Tongue (tissue), 2 donors: ENCODE measurements around the gene BCL2L14.

DNA sequence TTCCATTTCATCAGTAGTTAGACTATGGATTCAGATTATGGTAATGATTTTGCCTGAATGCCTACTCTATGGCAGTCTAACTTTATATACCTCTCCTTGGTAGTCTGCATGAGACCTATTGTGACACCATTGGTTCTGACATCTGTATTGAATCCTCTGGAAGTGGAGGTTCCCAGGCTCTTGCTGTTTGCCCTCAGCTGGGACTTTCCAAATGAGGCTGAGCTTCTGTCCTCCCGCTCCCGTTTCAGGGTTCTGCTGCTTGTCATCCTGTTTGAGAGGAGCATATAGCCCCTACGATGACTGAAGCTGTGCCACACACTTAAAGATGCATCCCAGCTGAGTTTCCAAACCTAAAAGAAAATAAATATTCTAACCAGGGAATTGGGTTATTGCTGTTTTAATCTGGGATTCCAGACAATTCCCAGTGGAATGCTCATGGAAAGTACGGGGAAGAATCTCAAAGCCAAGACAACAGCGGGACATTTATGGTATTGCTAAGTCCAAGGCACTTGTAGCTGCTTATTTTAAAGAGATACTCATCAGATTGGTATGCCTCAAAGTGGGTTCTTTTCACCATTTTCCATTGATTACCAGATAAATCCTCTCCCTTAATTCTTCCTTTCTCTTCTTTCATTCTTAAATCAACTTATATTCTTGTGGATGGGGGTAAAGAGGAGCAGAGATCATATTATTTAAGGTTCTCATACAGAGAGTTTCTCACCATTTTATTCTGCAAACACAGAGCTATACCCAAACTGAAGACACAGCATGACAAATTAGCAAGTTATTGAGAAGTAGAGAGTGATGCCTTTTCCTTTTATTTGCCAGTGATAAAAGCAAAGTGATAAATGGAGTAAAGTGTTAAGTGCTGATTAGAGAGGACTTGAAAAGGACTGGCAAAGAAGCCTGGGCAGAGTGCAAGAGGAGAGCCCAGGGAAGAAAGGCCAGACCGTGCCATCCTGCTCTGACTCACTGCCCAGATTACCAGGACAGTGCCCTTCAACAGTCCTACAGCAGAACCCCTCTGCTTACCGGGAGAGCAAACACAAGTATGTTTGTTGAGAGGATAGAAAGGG, 106.2 kb downstream of the ETV6 start:
- RAMPAGE, long total RNA = no peak

DNA sequence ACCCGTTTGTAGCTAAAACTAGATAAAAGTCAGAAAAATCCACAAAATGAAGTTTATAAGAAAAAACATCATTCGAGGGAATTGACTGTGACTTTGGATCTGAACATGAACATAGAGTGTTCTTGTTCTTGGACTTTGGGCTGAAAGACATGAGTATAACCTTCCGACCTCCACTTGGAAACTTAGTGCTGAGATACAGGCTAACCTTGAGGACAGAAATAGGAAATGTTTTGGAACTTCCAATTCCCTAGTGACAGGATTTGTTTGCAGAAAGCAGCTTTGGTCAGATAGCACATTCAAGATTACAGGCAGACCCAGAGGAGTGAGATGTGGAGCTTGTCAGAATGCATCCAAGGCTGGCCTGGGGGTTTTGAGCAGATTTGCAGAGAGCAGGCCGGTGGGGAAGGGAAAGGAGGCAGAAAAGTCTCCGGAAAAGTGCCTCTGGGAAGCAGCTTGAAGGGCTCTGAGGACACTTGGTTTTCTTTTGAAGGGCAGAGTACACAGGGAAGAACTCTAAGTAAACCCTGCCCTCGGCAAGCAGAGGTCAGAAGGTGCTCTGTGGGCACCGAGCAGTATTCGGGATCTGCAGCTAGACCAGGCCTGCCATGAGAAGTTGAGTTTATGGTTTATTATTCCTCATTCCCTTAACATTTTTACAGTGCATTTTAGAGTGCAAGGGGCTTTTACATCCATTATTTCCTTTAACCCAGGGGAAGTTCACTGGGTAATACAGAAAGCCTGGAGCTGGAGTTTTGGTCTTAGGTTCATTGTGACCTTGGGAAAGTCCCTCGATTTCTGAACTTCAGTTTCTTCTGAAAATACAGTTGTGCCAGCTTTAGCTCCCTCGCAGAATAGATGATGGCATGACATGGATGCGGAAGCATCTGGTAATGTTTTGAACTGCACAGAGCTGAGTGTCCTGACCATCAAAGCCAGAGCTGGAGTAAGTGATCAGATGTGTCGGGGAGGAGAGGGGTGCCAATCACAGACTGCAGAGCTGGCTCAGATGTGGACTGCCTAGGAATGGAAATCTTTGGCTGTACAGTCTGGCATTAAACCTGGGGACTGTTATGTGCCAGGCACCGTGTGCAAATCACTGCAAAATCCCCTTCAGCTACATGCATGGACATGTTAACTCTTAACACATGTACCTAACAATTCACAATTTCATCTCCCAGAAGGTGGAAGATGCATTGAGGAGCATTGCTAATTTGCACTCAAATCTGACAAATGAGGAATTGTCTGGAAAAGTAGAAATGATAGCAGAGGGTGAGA, 180.6 kb downstream of the ETV6 start:
- RAMPAGE, long total RNA = no peak

GRCh38 chr12:12070752-12071747, at the start of gene BCL2L14:
Gene BCL2L14 (plus strand): TSS chr12:12070939.
- RAMPAGE, long total RNA = no peak

DNA sequence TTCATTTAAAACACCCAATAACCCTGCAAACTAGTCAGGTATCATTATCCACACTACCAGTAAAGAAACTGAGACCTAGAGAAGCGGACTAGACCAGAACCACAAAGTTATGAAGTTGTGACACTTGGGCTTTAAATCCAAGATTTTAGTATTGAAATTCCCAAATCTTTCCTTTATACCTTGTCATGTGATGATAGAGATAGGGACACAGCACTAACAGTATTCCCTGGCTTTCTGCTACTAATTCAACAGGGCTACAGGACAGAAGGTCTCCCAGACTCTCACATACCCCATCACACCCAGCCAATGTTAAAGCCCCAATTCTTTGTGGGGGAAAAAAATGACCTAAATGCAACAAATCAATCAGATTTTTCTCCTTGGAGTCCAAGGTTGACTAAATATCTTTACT, 2.6 kb downstream of the LRP6 start:
- RAMPAGE, long total RNA = no peak

- RAMPAGE, long total RNA = no peak
These were observed 622 bp upstream of the LRP6 start for GRCh38 chr12:12267459-12267872.

- RAMPAGE, long total RNA = no peak
These were observed 39.9 kb downstream of the BORCS5 start for GRCh38 chr12:12396635-12397367.

DNA sequence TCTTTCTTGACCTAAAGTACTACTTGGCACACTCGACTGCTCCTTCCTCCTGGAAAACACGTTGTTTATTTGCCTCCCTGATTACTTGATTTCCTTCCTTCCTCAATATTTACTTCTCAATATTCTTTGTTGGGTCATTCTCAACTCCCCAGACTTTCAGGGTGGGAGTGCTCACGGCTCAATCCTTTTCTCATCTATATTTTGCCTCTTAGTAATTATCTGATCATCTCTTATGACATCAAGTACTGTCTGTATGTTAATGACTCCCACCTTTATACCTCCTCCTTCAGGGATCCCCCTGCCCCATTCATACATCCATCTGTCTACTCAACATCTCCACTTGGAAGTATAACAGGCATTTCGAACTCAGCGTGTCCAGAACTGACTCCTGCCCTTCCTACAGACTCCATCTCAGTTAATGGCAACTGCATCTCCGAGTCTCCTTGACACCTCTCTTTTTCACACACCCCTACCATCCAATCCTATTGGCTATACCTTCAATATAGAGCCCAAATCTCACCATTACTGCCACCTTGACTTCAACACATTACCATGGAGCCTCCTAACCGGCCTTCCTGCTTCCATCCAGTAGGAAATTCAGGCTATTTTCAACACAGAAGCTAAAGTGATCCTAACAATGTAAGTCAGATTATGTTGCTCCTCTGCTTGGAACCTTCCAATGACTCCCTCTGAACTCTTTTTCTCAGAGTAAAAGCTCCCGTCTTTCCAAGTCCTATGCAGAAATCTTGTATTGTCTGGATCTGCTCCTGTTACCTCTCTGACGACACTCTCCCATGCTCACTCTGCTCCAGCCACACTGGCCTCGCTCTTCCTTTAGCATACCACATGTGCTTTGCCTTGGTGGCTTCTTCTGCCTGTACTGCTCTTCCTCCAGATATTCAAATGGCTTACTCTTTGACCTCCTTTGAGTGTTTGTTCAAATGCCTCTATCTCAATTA, 69.6 kb downstream of the DUSP16 start:
- RAMPAGE, long total RNA = no peak

DNA sequence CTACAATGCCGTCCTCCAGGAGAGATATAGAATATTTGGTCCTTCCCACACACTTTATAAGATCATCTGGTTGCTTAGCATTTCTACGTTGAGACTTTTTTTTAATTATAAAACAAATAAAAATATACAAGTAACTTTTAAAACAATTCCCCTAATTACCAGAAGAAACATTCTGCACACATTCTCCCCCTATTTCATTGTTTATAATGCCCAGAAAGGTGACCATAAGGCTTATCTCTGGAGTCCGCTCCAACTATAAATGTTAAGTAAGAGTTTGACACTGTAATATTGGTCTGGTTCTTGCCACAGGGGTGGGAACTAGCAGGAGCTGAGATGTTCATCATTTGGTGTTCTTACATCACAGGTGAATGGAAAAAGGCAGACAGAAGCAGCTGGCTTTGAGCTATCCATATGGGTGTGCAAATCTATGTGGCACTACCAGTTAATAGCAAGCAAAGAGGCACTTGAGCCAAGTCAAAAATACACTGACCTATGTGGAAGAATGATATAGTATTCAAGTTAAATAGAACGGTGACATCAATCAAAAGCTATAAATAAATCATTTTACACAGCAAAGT, 43.4 kb downstream of the DUSP16 start:
- RAMPAGE, long total RNA = no peak

- RAMPAGE, long total RNA = no peak
These were observed 4.9 kb downstream of the DUSP16 start for GRCh38 chr12:12557681-12558315.

- RAMPAGE, long total RNA = no peak
These were observed 2.8 kb downstream of the DUSP16 start for GRCh38 chr12:12559664-12560430.

- RAMPAGE, long total RNA = no peak
These were observed 911 bp downstream of the DUSP16 start for GRCh38 chr12:12561377-12562527.

- RAMPAGE, long total RNA = no peak
These were observed 20.2 kb upstream of the DUSP16 start for GRCh38 chr12:12582716-12583497.

- RAMPAGE, long total RNA = no peak
These were observed 951 bp downstream of the CDKN1B start for GRCh38 chr12:12718115-12718523.

- RAMPAGE, long total RNA = no peak
These were observed 7.2 kb downstream of the CDKN1B start for GRCh38 chr12:12724359-12724763.

- RAMPAGE, long total RNA = no peak
These were observed 17.5 kb downstream of the CDKN1B start for GRCh38 chr12:12734576-12735204.

DNA sequence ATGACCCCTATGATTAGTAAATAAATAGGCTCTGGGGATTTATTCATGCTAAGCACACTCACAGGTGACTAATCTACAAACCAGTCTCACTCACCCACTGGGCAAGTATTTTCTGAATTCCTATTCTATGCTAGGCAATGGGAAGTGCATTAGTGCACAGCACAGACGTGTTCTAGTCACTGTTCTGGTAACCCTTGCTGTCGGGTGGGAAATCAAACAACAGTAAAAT, 8.6 kb upstream of the DDX47 start:
- RAMPAGE, long total RNA = no peak

DNA sequence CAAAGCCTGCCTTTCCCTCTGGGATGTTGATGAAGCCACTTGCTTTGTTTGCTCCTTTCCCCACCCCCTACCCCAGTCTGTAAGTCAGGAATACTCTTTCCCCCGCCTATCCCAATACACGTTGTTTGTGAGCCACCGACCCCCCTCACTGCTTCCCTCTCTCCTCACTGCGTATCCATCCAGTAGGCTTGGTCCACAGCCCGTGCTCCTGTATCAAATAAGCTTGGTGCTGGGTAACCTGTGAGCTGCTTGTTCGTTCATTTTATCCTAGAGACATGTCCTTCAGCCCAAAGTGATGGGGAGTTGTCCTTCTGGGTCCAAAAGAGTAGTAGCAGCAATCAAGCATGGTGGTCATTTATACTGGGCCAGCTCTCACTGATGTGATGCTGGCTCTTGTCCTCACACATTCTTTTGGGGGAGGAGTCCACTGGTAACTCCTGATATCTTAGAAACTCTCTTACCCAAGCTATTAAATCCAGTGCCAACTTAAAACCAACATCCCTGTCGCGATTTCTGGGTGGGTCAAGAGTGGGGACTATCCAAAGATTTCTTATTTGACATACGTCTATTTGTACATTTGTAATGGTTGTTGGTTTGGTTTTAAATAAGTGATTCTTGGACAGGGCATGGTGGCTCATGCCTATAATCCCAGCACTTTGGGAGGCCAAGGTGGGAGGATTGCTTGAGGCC, 24.6 kb downstream of the DDX47 start:
- RAMPAGE, long total RNA = no peak

DNA sequence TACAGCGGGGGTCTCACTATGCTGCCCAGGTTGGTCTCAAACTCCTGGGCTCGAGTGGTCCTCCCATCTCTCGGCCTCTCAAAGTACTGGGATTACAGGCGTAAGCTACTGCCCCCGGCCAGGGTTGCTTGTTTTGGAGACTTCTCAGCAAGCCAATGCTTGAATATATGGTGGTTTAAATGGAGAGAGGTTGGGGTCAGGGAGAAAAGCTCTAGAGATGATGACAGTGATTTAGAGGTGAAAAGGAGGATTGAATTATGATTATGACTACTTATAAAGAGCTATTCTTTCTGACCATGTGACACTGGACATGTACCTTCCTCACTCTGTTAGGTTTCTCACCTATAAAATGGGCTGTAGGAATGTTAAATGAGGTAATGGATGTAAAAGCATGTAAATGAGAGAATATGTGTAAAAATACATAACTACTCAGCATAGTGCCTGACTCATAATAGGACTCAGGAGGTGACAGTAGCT, 7.9 kb downstream of the GPRC5A start:
- RAMPAGE, long total RNA = no peak

GRCh38 chr12:12909940-12910554, 18.7 kb downstream of the GPRC5A start:
- RAMPAGE, long total RNA = no peak

DNA sequence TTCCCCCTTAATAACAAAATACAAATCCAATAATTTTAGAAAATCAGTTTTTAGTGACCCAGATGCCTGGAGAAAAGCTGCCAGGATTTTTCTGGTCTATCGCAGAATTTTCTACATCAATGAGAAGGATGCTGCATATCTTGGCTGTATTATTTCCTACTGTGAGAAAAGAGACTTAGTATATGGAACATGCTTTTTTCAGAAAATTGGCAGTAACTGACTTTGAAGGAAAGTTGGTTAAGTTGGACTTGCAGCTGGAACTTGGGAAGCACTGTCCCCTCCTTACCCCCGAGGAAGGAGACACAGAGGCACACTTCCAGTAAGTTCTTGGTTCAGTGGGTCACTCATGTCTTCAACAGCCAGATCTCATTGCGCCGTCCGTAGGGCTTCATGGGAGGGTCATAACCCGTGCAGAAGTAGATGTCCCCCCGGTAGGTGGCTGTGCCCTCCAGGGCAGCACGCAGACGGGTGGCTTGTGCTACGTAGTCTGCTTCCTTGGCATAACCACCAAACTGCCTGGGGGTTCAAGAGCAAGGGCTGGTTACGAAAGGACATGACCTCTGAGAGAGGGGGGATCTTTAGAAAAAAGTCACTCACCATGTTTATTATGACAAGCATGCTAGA, 23.1 kb upstream of the GPRC5D start:
- RAMPAGE, long total RNA = no peak